Metastatic Liver Carcinoma in the Adrenal Gland (tissue), 2 donors: ENCODE results near the gene TRDMT1.

DNA sequence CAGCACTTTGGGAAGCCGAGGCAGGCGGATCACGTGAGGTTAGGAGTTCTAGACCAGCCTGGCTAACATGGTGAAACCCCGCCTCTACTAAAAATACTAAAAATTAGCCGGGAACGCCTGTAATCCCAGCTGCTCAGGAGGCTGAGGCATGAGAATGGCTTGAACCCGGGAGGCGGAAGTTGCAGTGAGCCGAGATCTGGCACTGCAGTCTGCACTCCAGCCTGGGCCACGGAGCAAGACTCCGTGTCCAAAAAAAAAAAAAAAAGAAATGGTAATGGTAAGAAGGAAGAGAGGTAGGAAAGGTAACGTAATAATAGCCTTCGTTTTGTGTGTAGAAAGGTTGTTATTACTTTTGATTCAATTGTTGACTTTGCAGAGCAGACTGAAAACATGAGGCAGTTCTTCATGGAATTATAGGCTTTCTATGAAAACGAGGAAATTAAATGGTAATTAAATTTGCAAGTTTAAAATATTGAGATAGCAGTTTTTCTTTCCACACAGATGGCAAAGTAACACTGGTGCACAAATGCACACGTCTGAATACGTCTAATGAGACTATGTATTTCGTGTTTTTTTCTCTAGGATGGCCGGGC lies 1.3 kb downstream of the HSPA14 start:
- PRO-cap, 2 experiments: no peak in any of the 2 experiments

DNA sequence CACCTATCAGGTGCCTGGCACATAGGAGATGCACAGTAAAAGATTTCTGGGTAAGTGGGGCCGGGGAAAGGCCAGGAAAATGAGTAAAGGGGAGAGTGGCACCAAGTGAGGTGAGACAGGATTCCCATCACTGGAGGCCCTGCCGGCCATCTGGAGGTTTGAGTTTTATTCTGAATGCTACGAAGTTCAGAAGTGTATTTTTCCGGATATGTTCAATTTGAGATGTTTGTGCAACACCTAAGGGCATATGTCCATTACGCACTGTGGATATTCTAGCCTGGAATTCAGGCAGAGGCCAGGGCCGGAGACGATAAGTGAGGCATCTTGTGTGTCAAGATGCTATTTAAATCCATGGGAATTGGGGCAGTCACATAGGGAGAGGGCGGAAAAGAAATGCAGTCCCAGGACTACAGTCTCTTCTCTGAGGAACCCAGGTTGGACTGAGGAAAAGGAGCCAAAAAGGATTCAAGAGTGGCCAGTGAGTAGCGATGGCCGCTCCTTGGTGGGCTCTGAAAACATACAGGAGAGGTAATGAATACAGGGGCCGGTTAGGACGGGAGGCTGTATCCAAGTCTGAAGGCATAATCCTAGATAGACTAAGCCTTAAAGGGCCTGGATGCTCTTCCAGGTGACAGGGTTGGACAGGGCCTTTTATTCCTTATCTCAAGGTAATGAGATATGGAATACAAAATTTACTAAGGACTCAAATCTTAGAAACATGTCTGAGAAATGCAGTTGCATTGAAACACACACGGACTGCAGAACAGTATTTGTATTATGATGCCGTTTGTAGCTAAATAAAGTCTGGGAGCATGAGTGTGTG lies 1.8 kb upstream of the SUV39H2 start:
- PRO-cap, 2 experiments: no peak in any of the 2 experiments

- PRO-cap, 2 experiments: no peak in any of the 2 experiments
These were observed 86.4 kb upstream of the NMT2 start for GRCh38 chr10:15254749-15255377.

GRCh38 chr10:15259036-15259882 lies 90.8 kb upstream of the NMT2 start:
- PRO-cap, 2 experiments: no peak in any of the 2 experiments

DNA sequence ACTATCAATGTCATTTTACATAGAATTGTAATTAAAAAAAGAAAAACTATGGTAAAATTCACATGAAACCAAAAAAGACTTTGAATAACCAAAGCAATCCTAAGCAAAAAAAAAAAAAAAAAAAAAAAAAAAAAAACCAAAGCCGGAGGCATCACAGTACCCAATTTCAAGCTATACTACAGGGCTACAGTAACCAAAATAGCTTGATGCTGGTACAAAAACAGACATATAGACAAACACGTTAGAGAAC lies 189.0 kb upstream of the PTER start:
- PRO-cap, 2 experiments: no peak in any of the 2 experiments

GRCh38 chr10:16520349-16520659 lies 1.4 kb downstream of the C1QL3 start:
- PRO-cap, 2 experiments: no peak in any of the 2 experiments

- PRO-cap, 2 experiments: no peak in any of the 2 experiments
These were observed 113.6 kb upstream of the C1QL3 start for GRCh38 chr10:16635274-16635777.

- PRO-cap, 2 experiments: no peak in any of the 2 experiments
These were observed 149.7 kb upstream of the RSU1 start for GRCh38 chr10:16966806-16967354.

GRCh38 chr10:16968290-16968802 lies 151.1 kb upstream of the RSU1 start:
- PRO-cap, 2 experiments: no peak in any of the 2 experiments

DNA sequence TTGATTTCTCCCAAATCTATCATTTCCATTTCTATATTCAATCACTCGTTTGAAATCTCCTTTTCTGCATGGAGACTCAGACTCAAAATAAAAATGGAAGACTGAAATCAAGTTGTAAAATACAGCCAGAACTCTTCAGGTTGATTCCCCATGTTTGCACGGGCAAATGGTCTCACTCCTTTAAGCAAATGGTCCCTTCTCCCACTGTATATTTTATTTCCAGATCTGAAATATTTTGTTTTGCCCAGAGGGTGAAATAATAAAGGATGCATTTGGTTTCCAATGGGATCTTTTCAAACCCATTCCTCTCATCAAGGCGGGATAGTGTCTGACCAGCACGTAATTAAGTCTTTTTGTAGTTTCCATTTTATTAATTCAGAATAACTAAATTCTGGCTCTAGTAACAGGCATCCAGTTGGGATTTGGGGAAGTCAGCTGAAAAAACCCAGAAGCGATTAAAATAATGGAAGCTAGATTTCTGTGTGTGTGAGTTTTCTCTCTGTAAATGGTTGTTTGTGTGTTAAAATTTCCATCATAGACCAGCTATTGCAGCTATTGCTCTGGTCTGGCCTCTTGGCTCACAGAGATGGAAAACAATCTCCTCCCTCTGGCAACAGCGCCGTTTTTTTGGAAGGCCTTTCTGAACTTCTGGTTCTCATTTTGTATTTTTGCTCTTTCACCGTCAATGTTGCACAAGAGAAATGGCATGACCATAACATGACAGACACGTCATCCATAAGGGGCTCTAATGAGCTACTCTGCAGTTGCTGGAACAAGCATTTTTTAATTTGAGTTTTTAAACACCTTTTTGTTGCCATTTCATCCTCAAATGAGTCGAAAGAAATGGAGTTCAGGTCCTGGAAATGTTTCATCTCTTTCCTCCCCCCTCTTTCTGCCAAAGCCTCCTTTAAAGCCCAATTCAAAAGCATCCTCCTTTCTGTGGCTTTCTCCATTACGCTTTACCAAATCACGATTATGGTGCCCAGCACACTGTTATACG lies 91.1 kb downstream of the CUBN start:
- PRO-cap, 2 experiments: no peak in any of the 2 experiments

DNA sequence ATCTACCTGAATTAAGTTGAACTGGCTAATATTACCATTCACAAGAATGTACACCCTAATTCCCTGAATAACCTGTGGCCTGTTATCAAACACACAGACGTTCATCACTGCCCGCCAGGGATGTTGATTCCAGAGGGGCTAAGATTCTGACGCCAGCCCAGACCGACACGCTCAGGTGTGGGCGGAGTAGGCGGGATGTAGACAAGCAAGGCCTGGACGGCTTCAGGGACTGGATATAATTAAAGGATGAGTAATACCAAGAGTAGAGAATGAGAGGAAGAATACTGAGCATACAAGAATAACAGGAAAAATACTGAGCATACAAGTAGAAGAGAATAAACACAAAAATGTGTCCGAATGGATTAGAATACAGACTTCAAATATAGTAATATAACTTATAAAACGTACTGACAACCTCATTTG lies 29.0 kb downstream of the CUBN start:
- PRO-cap, 2 experiments: no peak in any of the 2 experiments

- PRO-cap, 2 experiments: no peak in any of the 2 experiments
These were observed 2.1 kb downstream of the TRDMT1 start for GRCh38 chr10:17199117-17199949.

DNA sequence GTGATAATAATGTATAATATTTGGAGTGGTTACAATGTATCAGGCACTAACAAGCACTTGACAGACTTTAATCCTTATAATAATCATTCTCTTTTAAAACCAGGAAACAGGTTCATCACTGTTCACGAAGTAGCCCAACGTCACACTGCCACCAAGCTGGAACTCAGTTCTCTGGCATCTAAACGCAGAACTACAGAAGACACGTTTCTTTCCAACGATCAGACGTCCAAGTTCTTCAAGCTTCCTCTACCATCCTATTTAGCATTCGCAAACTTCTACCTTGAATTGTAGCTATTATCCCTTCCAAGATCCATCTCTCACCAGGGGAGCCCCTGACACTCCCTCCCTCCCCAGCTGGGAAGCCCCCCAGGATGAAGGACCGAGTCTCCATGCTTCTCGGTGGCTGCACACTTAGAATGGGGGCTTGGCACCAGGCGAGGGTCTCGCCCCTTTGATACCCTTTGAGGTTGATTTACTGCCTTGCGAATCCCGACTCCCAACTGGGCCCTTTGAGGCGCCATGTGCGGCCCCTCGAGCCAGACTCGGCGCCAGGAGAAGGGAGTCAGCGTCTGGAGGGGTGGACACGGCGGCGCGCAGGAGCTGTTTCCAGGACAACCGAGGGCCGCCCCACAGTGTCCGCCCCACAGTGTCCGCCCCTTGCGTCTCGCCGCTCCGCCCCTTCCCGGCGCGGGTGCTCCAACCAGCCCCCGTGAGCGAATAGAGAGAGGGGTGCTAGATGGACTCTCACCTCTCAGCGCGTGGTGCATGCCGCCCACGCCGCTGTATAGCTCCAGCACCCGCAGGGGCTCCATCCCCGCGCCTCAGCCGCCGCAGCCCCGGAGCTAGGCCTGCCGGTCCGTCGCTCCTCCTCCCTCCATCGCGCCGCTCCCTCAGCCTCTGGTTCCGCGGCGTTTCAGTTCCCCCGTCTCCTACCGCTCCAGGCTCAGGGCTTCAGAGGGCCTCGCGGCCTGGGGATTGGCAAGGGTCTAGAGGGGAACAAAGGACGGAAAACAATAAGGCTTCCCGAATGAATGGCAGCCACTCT lies at the start of gene TRDMT1:
Gene TRDMT1 (minus strand): TSS at position 850 of the 1,045 bp plus-strand sequence.
- PRO-cap, 2 experiments: peak in 1 of 2 experiments; most common plus-strand start position 712 of the sequence (in 1); most common minus-strand start position 571 of the sequence (in 1)

DNA sequence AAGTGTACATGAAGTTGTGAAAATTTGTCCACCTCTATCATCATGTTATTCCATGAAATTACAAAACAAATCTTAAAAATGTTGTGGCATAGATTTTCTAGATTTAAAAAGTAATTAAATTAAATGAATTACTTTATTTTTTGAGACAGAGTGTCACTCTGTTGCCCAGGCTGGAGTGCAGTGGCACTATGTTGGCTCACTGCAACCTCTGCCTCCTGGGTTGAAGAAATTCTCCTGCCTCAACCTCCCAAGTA lies 4.7 kb downstream of the VIM start:
- PRO-cap, 2 experiments: no peak in any of the 2 experiments

GRCh38 chr10:17409286-17409642 lies 45.1 kb downstream of the ST8SIA6 start:
- PRO-cap, 2 experiments: no peak in any of the 2 experiments

- PRO-cap, 2 experiments: no peak in any of the 2 experiments
These were observed 31.0 kb downstream of the ST8SIA6 start for GRCh38 chr10:17423423-17423720.

DNA sequence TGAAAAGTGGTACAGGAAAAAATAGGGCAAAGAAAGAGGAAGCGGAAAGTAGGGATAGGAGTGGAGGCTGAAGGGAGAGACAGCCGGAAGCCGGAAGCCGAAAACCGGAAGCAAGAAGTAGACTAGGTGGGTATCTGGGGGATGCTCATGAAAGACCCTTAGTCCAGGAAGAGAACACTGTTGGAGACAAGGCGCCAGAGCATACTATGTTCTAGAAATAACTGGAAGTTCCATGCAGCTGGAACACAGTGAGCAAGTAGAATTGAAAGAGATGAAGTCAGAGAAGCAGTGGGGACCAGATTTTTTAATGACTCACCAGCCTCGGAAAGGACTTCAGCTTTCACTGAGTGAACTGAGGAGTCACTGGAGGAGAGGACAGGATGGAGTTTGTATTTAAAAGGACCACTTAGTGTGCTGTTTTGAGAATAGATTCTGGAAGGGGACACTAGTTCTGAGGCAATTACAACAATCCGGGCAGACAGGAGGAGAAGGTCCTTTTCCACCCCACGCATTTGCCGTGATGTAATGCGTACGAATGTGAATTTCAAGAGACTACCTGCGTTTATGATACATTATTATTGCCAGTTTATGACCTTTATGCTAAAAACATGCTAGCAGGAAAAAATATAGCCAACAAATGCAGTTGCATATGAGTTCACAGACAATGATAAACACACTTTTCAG lies 22.3 kb downstream of the ST8SIA6 start:
- PRO-cap, 2 experiments: no peak in any of the 2 experiments

DNA sequence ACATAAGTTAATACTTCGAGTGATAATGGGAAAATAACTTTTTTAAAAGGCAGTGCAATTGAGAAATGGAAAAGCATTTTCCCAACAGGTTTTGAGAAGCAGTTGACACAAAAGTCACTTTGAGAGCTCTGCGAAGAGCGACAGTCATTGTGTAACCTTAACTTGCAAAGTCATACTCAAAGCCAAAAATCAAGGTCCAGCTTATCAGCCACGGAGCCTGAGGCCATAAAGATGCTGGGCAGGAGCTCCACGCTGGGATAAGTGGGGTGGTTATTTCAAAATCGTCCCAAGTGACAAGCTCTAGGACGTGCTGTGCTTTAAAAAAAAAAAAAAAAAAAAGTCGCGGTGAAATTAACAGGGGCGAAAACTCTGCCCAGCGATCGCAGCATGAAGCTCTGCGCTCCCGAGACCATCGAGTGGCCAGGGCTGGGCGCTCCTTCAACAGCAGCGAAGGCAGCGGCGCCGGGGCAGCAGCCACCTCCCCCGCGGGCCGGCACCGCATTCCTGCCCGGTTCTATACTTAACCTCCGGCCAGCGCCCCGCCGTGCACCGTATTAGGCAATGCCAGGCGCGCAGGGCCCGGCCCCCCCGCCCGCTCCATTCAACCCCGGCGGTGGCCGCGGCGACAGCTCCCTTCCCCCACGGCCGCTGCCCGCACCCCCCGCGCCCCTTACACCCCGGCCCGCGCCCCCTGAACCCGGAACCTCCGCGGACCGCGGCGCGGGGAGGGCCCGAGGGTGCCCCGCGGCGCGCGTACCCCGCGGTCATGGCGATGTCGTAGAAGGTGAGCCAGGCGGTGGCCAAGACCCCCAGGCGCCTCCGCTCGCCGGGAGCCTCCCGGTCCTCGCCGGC lies 622 bp downstream of the HACD1 start:
- PRO-cap, 2 experiments: no peak in any of the 2 experiments

DNA sequence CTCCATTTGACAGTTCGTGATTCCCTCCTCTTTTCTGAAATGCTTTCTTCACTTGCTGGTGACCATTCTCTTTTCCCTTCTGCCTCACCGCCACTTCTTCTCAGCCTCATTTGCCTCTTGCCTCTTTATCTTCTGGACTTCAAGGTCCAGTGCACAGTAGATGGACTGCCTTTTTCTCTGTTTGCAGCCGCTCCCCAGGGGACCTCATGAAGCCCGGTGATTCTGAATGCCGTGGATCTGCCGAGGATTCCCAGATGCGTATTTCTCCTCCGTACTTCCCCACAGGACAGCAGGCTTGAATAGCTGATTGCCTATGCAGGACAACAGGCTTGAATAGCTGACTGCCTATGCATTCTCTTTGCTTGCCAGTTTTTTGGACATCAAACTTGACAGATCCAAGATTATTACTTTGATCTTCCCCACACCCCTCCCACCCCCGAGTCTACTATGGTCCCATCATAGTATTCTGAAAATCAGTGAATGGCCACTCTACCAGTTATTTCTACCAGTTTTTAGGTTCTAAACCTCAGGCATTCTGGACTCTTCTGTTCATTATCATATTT lies 38.8 kb upstream of the TMEM236 start:
- PRO-cap, 2 experiments: no peak in any of the 2 experiments

DNA sequence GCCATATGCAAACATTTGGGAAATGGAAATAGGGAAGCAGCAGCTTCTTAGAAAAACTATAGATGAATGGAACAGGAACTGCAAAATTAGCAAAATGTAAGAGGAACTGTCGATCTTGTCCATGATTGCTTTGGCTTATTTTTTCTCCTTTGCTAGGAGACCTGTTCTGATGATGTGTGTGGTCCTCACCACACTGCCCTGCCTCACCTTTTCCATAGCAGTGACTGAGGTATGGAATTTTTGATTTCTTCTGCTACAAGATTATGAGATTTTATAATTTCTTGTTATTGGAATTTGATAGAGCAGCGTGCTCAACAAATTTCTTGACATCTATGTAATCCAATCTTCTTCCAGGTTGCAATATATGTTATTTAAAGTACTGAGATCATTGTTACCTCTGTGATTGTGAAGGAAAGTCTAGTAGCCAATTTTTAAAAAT lies 19.2 kb downstream of the TMEM236 start:
- PRO-cap, 2 experiments: no peak in any of the 2 experiments